SK-N-SH (cell line): Measurements from ENCODE around the genes MBLAC2 and LYSMD3.

DNA sequence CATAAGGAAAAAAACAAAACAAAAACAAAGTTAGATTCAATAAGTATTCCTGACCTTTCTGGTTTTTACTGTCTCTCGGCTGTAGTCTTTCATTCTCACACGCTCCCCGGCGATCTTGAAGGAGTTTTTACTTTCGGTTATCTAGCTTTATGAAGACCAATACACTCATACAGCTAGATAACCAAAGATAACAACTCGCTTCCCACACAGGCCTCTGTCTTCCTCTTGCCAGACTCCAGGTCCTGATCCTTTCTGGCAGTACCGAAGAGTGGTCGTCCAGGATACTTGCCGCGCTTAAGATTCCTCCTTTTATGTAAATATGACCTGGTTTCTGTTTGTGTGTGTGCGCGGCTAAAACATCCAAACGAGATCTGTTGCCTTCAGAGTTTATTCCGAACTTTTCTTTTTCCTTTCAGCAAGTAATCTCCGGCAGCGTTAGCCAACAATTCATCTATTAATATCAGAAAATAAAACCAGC is 216.2 kb downstream of the MEF2C start:
- RRBS: no CpG with 5 or more reads among the region's 16 CpGs
CAGE:
- cytosol, long polyA plus RNA: no peak
- long polyA plus RNA: no peak
- nucleus, long polyA plus RNA: no peak

DNA sequence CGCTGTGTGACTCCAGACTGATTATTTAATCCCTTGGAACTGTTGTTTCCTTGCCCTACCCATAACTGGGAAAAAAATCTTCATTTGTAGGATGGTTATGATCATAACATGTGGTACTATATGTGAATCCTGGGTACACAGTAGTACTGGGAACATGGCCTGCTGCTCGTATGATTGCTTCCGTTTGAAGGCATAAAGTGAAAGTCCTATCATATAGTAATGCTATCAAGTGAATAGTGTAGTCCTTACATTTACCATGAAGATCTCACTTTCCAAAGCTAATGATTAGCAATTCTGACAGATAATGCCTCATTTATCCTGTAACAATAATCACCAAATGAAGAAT is 53.2 kb downstream of the MEF2C start:
- RRBS: no CpG with 5 or more reads among the region's 3 CpGs
CAGE:
- cytosol, long polyA plus RNA: no peak
- long polyA plus RNA: no peak
- nucleus, long polyA plus RNA: no peak

- RRBS: no CpG with 5 or more reads among the region's 48 CpGs
CAGE:
- cytosol, long polyA plus RNA: no peak
- long polyA plus RNA: no peak
- nucleus, long polyA plus RNA: no peak
Observed at GRCh38 chr5:88883943-88884871, 1.2 kb upstream of the MEF2C start.

GRCh38 chr5:89271358-89272018 is 388.5 kb upstream of the MEF2C start:
- RRBS: no CpG with 5 or more reads among the region's 3 CpGs
CAGE:
- cytosol, long polyA plus RNA: no peak
- long polyA plus RNA: no peak
- nucleus, long polyA plus RNA: no peak

- RRBS: 1% methylated on average over 11 of the region's 99 CpGs
CAGE:
- cytosol, long polyA plus RNA: no peak
- long polyA plus RNA: no peak
- nucleus, long polyA plus RNA: no peak
Observed at GRCh38 chr5:90473716-90474798, at the start of gene MBLAC2. Gene MBLAC2 (minus strand): TSS chr5:90474771.

DNA sequence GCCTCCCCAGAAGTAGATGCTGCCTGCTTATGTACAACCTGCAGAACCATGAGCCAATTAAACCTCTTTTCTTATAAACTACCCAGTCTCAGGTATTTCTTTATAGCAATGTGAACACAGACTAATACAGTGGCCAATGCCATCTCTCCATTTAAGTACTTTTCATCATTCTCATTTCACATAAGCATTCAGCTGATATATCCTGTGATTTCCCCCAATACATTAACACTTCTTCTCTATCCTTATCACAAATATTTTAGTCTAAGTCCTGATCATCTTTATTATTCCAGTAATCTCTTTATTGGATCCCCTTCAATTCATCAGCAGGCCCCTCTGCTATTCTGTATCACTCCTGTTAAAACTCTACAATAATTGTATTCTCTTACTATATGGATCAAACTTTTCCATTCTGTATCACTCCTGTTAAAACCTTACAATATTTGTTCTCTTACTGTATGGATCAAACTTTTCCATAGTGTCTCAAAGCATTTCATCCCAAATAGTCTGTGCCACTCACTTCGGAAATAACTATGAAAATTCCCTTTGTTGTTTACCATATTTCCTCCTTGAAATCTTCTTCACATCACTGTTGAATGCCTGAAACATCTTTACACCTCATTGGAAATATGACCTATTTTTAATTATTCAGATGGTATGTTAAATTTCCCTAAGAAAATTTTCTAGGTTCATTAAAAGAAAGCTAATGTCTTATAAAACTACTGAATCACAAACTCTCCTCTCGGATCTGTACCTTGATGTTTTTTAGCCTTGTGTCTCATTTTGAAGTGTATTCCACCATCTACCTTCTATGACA is 6.9 kb downstream of the LYSMD3 start:
- RRBS: no CpG with 5 or more reads among the region's 2 CpGs
CAGE:
- cytosol, long polyA plus RNA: no peak
- long polyA plus RNA: no peak
- nucleus, long polyA plus RNA: no peak

DNA sequence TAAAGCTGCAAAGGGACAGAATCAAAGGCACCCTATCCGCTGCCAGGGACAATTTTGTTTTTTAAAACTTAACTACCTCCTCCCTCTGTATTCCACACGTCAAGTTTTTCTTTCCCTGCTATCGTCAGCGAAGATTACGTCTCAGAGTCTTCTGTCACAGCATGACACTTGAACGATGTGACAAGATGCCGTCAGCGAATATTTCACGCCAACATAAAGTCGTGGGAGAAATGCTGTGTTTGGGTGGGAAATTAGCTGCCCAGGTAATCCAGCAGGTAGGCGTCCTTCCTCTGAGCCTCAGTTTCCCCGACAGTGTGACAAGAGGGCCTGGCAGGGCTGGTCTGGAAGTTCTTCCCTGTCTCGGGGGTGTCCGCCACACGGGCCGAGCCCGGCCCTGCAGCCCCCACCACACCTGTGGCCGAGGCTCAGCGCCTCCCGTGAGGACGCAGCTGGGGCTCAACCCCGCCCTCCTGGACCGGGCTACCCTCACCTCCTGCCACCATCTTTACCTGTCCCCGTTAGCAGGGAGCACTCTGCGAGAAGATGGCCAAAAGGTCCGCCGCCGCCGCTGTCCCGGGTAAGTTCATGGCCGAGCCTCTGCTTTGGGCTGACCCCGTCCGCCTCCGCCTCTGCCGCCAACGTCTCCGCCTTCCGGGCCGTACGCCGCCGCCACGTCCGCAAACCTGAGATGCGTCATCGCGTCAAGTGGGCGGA is at the start of gene LYSMD3:
Gene LYSMD3 (minus strand): TSS at position 646 of the 714 bp plus-strand sequence.
- RRBS: 1% methylated on average over 17 of the region's 48 CpGs
CAGE:
- cytosol, long polyA plus RNA: no peak
- long polyA plus RNA: no peak
- nucleus, long polyA plus RNA: no peak

- RRBS: no CpG with 5 or more reads among the region's 4 CpGs
CAGE:
- cytosol, long polyA plus RNA: no peak
- long polyA plus RNA: no peak
- nucleus, long polyA plus RNA: no peak
Observed at GRCh38 chr5:90613950-90614409, 55.4 kb downstream of the ADGRV1 start.

DNA sequence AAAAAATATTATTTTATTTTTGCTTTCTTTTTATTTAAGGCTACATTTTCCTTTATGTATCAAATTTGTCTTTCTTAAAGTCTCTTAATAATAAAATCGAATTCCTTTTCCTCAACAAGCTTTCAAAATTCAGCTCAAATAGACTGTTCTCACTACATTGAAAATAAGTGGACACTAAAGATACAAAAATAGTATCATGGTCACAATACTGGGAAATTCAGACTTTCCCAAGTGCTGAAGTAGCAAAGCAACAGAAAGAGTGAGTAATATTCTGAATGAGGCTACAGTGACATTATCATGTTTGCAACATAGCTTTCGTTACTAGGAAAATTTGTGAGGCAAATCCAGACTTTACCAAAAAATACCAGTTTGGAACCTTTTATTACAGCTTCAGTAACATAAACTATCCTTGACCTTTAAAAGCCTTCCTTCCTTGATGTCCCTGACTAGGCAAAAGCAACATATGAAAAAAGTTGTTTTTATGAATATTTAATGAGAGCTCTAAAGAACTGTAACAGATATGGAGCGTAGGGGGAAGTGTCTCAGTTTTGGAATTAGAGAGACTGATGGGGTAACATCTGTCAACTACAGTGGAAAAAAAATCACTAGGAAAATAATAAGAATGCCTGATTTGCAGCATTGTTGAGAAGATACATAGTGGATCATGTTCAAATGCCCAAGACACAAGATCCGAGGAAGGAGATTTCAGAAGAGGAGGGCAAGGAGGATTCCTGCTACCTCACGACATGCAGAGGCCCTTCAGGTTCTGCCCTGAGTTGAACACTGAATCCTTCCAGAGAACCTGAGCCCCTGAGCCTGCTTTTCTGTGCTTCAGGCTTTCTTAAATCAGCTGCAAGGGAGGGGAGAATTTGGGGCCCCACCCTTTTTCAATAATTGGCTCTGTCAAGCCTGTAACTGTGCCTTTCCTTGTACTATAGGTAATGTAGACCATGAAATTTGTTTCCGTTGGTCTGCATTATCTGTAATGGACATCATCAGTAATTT is 313.0 kb downstream of the ADGRV1 start:
- RRBS: no CpG with 5 or more reads among the region's 6 CpGs
CAGE:
- cytosol, long polyA plus RNA: no peak
- long polyA plus RNA: no peak
- nucleus, long polyA plus RNA: no peak

GRCh38 chr5:90967226-90967806 is 408.7 kb downstream of the ADGRV1 start:
- RRBS: no CpG with 5 or more reads among the region's 2 CpGs
CAGE:
- cytosol, long polyA plus RNA: no peak
- long polyA plus RNA: no peak
- nucleus, long polyA plus RNA: no peak

DNA sequence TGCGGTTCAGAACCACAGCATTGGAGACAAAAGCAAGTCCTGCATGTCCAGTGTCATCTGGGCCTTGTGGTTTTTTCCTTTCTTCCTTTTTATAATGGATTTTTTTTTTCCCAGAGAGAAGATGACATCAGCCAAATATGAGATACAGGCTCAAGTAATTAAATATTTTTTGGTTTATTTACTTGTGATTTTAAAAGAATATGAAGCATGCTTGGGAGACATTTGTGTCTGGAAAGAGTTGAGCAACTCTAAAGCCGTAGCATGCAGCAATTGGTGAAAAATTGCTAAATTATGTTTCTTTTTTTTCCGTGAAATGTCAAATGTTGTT is 261.6 kb downstream of the ARRDC3 start:
- RRBS: no CpG with 5 or more reads among the region's 3 CpGs
CAGE:
- cytosol, long polyA plus RNA: no peak
- long polyA plus RNA: no peak
- nucleus, long polyA plus RNA: no peak

GRCh38 chr5:91150085-91150829 is 232.9 kb downstream of the ARRDC3 start:
- RRBS: no CpG with 5 or more reads among the region's 4 CpGs
CAGE:
- cytosol, long polyA plus RNA: no peak
- long polyA plus RNA: no peak
- nucleus, long polyA plus RNA: no peak

DNA sequence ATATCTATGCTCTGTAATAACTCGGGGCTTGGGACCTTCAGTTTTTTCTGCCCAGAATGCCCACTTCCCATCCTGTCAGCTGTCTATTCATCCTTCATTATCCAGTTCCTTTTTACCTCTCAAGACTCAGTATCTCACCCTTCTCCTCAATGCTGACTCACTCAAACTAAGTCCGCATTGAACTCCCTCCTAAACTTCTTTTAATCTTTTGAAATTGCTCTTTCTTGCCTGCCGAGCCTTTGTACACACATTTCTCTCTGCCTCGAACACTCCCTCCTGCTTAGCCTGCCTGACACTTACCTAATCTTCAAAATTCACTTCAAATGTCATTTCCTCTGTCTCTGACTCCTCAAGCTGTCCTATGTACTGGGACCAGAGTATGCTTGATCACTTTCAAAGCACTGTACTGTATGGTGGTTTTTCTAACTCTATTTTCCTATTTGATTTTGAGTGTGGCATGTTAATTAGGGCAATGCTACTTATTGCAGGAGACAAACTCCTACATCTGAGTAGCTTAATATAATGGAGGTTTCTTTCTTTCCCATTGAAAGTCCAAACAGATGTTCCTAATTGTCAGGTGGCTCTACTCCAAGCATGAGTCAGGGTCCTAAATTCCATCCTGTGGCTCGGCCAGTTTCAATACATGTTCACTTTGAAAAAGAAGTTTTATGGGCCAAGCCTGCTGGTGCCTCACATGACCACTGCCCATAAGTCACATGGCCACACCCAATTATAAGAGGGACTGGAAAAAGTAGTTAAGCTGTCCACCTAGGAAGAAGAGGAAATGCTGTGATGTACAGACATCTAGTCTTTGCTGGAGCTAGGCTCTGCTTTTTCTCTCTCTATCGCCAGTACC is 170.6 kb downstream of the ARRDC3 start:
- RRBS: no CpG with 5 or more reads among the region's 6 CpGs
CAGE:
- cytosol, long polyA plus RNA: no peak
- long polyA plus RNA: no peak
- nucleus, long polyA plus RNA: no peak

GRCh38 chr5:91373278-91374266 is 9.5 kb downstream of the ARRDC3 start:
- RRBS: no CpG with 5 or more reads among the region's 7 CpGs
CAGE:
- cytosol, long polyA plus RNA: no peak
- long polyA plus RNA: no peak
- nucleus, long polyA plus RNA: no peak

DNA sequence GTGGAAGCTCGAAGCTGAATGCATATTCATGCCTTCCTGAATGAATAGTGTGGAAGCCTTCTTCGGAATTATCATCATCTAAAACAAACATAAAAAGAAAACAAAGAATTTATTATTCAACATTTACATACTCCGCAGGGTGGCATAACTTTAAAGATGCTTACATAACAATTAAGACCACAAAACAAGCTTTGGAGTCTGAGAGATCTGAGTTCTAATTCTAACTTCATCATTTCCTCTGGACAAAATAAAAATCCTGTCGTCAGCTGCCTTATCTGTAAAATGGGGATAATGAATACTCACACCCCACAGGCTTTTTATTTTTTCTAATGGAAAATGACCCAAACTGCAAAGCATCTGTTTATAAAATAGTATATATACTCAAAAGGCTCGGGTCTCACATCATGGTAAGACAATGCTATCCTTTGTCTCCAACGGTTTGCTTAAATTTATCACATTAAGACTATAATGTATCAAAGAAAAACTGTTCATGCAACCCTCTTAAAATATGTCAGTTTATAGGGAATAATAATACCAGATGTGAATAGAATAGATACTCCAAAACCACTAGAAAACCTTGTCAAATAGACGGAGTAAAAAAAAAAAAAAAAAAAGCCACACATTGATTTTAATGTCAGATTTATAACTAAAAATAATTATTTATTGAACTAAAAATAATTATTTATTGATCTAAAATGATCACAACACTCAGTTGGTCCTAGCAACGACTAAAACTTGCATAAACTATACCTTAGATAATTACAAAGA is 4.2 kb downstream of the ARRDC3 start:
- RRBS: no CpG with 5 or more reads among the region's 8 CpGs
CAGE:
- cytosol, long polyA plus RNA: no peak
- long polyA plus RNA: no peak
- nucleus, long polyA plus RNA: no peak

DNA sequence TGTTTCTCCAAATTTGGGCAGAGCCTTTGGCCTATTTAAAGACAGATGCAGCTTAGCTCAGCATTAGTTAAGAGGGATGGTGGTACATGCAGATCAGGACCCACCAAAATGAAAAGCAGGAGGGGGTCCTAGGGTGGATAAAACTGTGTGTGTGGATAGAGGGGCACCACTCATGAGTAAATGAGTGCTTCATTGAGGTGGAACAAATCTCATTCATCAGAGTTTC is 20.4 kb upstream of the ARRDC3 start:
CAGE:
- cytosol, long polyA plus RNA: no peak
- long polyA plus RNA: no peak
- nucleus, long polyA plus RNA: no peak

- RRBS: no CpG with 5 or more reads among the region's 2 CpGs
CAGE:
- cytosol, long polyA plus RNA: no peak
- long polyA plus RNA: no peak
- nucleus, long polyA plus RNA: no peak
Observed at GRCh38 chr5:92371599-92371991, 988.5 kb upstream of the ARRDC3 start.

GRCh38 chr5:92927099-92927508 is 655.9 kb upstream of the NR2F1 start:
- RRBS: no CpG with 5 or more reads among the region's 4 CpGs
CAGE:
- cytosol, long polyA plus RNA: no peak
- long polyA plus RNA: no peak
- nucleus, long polyA plus RNA: no peak

GRCh38 chr5:93240409-93240931 is 342.6 kb upstream of the NR2F1 start:
- RRBS: no CpG with 5 or more reads among the region's 3 CpGs
CAGE:
- cytosol, long polyA plus RNA: no peak
- long polyA plus RNA: no peak
- nucleus, long polyA plus RNA: no peak

DNA sequence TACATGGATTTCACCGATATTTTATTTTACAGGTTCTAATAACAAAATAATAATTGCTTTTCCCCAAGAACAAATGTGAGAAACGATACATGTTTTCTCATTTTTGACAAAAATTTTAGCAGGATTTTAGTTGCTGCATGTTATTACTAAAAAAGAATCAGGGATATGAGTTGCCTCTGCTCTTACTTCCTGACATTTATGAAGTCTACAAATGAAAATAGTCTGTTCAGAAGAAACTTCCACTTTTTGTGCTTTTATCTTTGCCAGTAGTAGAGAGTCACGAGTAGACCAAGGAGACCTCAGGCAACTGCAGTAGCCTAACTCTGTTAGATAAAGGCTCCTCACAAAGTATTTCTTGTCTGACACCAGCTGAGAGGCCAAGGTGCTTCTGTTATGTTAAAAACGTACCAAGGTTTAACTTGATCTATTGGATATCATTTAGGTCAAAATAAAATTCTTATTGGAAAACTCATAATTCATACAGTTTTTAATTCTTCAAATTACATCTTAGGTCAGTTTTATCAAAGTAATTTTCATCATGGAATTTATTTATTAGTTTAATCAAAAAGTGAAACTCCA is 335.9 kb upstream of the NR2F1 start:
- RRBS: no CpG with 5 or more reads among the region's 4 CpGs
CAGE:
- cytosol, long polyA plus RNA: no peak
- long polyA plus RNA: no peak
- nucleus, long polyA plus RNA: no peak